ENCODE results near the genes NOP56 and C20orf141.

- PRO-cap, 6 experiments = no peak in any of the 6 experiments
- RAMPAGE, long total RNA, 2 experiments = no peak in any of the 2 experiments
- RRBS = no CpG with 5 or more reads among the region's 6 CpGs
Measured at GRCh38 chr20:1913074-1913800, 18.0 kb downstream of the SIRPA start.

GRCh38 chr20:1919972-1920706 lies 24.9 kb downstream of the SIRPA start:
- PRO-cap, 6 experiments = no peak in any of the 6 experiments
- RAMPAGE, long total RNA, 2 experiments = no peak in any of the 2 experiments
- RRBS = no CpG with 5 or more reads among the region's 10 CpGs

- PRO-cap, 6 experiments = no peak in any of the 6 experiments
- RAMPAGE, long total RNA, 2 experiments = no peak in any of the 2 experiments
- RRBS = no CpG with 5 or more reads among the region's 2 CpGs
Measured at GRCh38 chr20:1930903-1931271, 35.7 kb downstream of the SIRPA start.

DNA sequence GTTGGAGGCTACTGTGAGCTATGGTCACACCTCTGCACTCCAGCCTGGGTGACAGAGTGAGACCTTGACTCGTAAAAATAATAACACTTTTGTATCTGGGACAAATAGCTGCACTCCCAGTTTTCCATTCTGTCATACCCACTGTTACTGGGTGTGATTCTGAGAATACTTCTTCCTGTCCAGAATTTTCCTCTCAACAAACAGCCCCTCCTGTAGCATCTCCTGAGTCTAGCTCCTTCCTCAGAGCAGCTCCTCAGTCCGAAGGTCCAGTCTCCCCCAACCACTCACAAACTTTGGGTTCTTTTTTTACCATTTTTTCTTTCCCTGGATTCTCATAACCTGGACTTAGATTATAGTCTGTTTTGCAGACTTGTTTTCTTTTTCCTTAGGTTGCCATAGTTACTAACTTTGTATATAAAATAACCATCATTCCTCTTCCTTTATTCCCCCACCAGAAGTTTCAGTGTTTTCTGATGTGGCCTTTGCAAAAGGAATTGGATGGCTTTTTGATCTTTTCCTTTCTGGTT lies 12.8 kb downstream of the STK35 start:
- PRO-cap, 6 experiments = no peak in any of the 6 experiments
- RAMPAGE, long total RNA, 2 experiments = no peak in any of the 2 experiments
- RRBS = no CpG with 5 or more reads among the region's 2 CpGs

- PRO-cap, 6 experiments = no peak in any of the 6 experiments
- RAMPAGE, long total RNA, 2 experiments = no peak in any of the 2 experiments
- RRBS = no CpG with 5 or more reads among the region's 12 CpGs
Measured at GRCh38 chr20:2129429-2129949, 27.9 kb downstream of the STK35 start.

GRCh38 chr20:2140571-2141068 lies 39.0 kb downstream of the STK35 start:
- PRO-cap, 6 experiments = peak in 3 of 6 experiments; most common plus-strand start chr20:2140817 (in 2); most common minus-strand start chr20:2140685 (in 2)
- RAMPAGE, long total RNA, 2 experiments = no peak in any of the 2 experiments
- RRBS = no CpG with 5 or more reads among the region's 2 CpGs

GRCh38 chr20:2458494-2459418 lies 11.8 kb downstream of the SNRPB start:
- PRO-cap, 6 experiments = no peak in any of the 6 experiments
- RAMPAGE, long total RNA, 2 experiments = no peak in any of the 2 experiments
- RRBS = no CpG with 5 or more reads among the region's 7 CpGs

DNA sequence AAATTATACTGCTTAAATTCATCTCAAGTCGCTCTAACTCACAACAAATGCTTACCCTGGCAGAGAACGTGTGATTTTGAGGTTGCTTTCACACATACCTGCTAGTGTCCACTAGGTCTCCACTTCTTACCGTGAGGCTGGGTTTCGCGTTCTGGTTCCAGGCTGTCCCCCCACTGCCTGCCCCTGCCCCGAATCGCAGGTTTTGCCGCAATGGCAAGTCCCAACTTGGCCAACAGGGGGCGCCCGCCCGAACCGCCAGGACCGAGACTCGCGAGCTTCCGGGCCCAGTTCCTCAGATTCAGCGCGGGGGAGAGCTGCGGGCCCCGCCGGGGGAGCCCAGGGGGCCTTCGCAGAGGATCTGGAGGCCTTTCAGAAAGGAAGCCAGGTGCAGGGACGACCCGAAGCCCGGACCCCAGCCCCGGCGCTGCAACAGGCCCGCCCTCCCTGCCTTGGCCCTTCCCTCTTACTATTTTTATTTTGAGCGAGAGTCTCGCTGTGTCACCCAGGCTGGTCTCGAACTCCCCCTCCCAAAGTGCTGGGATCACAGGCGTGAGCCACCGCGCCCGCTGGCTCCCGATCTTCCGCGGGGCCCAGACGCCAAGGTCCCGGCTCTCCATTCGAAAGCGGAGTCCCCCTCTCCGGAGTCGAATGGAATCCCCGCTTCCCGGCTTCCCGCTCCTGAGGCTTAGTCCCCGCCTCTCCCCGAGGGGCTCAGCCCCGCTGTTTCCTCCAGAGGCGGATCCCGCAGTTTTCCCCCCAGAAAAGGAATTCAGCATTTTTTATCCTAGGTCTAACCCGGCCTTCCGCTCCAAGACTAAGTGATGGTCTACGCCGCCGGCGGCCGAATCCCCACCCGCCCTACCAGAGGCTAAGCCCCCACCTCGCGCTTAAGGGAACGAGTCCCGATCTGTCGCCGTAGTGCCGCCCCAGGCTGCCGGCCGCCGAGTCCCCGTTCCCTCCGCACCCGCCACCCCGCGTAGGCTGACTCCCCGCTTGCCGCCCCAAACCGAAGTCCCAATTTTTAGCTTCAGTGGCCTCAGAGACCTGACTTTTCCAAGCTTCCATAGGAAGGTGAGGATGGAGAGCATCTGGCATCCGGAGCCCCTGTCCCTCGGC lies 11.7 kb upstream of the TMC2 start:
- PRO-cap, 6 experiments = peak in 6 of 6 experiments; most common plus-strand start position 287 of the sequence (in 6); most common minus-strand start position 650 of the sequence (in 6)
- RAMPAGE, long total RNA, 2 experiments = no peak in any of the 2 experiments
- RRBS = 1% methylated on average over 21 of the region's 80 CpGs

GRCh38 chr20:2651635-2652757 lies at the start of gene NOP56:
Gene NOP56 (plus strand): TSS chr20:2652632.
- PRO-cap, 6 experiments = peak in 6 of 6 experiments; most common plus-strand start chr20:2652632 (in 6); most common minus-strand start chr20:2652432 (in 3)
- RAMPAGE, long total RNA, 2 experiments = start-site peak on the plus strand in 2 of 2 experiments, at chr20:2652573-2652637 at its widest, 111 to 226 reads per replicate
- RRBS = 2% methylated on average over 44 of the region's 105 CpGs

DNA sequence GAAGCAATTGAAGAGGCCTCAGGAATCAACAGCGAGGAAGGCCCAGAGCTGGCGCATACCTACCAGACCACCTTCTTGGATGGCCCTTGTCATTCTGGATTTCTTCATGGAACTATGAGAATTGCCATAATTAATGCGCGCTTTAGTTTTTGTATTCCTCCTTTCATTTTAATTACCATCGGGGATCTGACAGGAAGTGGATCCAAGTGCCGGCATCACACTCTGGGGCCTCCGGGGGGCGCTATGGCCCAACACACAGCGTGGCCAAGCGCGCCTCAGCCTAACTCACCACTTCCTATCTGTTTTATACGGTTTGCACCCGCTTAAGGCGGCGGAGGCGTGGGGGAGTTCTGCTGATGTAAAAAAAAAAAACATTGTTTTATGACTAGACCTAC lies 4.7 kb upstream of the EBF4 start:
- PRO-cap, 6 experiments = no peak in any of the 6 experiments
- RAMPAGE, long total RNA, 2 experiments = no peak in any of the 2 experiments
- RRBS = no CpG with 5 or more reads among the region's 16 CpGs

DNA sequence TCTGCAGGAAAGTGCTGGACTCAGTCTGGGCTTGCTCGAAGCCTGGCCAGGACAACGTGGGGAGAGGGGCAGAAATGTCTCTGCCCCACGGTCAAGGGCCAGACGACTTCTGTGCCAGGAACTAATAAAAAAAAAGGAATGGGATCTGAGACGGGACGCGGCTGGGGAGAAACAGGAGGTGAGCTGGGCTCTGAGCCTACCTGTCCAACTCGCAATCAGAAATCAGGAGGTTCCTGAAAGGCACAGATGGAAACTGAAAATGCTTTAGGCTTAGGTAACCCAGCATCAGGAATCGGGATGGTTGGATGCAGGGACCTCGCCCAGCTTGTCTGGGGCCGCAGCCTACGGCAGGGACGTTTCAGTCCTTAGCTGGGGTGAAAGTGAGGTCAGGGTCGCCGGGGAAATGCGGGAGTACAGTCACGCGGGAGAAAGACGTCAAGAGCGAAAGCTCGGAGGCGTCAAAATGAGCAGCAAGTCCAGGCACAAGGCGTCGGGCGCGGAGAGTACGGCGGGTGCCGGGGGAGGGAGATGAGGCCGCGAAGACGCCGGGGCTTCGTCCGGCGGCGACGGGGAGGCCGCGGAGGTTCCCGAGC lies 618 bp upstream of the EBF4 start:
- PRO-cap, 6 experiments = peak in 1 of 6 experiments; most common plus-strand start position 502 of the sequence (in 1)
- RAMPAGE, long total RNA, 2 experiments = no peak in any of the 2 experiments
- RRBS = 2% methylated on average over 18 of the region's 41 CpGs

DNA sequence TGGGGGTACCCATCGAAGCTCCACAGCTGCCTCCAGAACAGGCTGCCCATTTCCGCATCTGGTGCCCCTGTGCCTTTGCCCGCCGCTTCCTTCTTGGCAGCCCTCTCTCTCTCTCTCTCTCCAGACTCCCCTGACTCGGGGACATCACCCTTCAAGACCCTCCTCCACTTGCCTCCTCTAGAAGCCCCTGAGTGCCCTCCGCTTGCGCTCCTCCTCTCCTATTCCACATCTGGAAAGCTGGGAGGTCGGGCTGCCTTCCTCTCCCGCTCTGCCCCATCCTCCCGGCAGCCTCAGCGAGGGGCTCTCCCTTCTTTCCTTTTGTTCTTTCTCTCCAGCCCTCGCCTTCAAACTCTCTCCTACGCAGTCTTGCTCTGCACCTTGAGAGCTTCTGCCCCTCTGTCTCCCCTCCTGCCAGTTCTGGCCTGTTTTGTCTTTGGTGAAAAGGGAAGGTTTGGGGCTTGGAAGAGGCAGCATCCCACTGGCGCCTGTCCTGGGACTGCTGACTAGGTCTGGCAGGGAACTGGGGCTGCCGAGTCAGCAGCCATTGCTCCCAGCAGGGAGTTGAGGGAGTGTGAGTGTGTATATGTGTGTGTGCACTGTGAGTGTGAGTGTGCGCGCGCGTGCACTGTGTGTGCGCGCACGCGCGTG lies 799 bp downstream of the CPXM1 start:
- PRO-cap, 6 experiments = no peak in any of the 6 experiments
- RAMPAGE, long total RNA, 2 experiments = no peak in any of the 2 experiments
- RRBS = no CpG with 5 or more reads among the region's 24 CpGs

- PRO-cap, 6 experiments = peak in 1 of 6 experiments; most common plus-strand start chr20:2805097 (in 1)
- RAMPAGE, long total RNA, 2 experiments = no peak in any of the 2 experiments
- RRBS = 3% methylated on average over 13 of the region's 22 CpGs
Measured at GRCh38 chr20:2804888-2805266, 4.5 kb upstream of the CPXM1 start.

- PRO-cap, 6 experiments = no peak in any of the 6 experiments
- RAMPAGE, long total RNA, 2 experiments = no peak in any of the 2 experiments
- RRBS = 77% methylated on average over 2 of the region's 8 CpGs
Measured at GRCh38 chr20:2814546-2815170, at the start of gene C20orf141. Gene C20orf141 (plus strand): TSS chr20:2814987.

DNA sequence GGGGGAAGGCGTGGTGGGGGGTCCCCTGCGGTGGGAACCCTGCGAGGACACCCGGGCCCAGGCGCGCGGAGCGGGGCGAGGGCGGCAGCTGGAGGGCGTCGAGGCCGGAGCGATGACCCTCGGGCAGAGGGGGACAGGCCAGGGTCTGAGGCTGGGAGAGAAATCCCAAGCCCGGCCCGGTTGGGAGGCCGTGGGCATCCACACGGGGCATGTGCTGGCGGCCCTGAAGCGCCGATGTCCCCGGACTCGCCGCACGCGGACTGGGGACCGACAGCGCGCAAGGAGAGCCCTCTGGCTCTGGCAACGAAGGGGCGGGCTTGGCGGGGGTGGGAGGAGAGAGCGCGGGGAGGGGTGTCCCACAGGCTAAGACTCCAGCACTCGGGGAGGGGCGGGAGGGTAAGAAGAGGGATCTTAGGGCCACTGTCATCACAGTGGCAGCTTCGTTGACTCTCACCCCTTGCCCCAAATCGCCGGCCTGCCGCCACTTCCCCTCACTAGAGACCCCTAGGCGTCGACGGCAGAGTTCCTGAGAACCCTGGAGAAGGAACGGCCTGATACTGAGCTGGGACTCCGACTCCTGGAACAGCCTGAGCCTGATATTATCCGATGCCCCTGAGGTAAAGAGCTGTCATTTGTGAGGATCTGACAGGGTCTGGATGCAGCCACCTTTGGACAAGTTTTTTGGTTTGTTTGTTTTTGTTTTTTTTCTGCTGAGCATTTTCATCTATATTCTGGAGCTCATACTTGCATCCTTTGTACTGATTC lies 5.2 kb downstream of the TMEM239 start:
- PRO-cap, 6 experiments = peak in 3 of 6 experiments; most common minus-strand start position 299 of the sequence (in 2)
- RAMPAGE, long total RNA, 2 experiments = no peak in any of the 2 experiments
- RRBS = 5% methylated on average over 20 of the region's 47 CpGs

- PRO-cap, 6 experiments = no peak in any of the 6 experiments
- RAMPAGE, long total RNA, 2 experiments = no peak in any of the 2 experiments
- RRBS = no CpG with 5 or more reads among the region's 5 CpGs
Measured at GRCh38 chr20:3157247-3157882, 2.3 kb downstream of the FASTKD5 start.

DNA sequence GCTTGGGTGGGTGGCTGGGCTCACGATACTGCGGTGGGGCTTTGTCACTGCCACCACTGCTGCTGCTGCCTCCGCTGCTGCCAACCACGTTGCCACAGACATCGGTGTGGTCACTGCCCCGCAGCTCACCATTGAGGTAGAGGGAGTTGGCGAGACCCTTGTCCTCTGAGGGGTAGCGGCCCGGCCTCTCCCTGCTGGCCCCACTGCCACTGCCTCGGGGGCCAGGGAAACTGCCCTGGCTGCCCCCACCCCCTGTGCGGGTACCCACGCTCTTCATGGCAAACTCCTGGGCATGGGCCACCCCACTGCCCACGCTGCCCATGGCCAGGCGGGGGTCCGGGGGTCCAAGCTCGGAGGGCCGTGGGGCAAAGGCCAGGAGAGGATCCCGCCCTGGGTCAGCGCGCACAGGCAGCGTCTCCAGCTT lies 6.6 kb downstream of the LZTS3 start:
- PRO-cap, 6 experiments = no peak in any of the 6 experiments
- RAMPAGE, long total RNA, 2 experiments = no peak in any of the 2 experiments
- RRBS = no CpG with 5 or more reads among the region's 21 CpGs

DNA sequence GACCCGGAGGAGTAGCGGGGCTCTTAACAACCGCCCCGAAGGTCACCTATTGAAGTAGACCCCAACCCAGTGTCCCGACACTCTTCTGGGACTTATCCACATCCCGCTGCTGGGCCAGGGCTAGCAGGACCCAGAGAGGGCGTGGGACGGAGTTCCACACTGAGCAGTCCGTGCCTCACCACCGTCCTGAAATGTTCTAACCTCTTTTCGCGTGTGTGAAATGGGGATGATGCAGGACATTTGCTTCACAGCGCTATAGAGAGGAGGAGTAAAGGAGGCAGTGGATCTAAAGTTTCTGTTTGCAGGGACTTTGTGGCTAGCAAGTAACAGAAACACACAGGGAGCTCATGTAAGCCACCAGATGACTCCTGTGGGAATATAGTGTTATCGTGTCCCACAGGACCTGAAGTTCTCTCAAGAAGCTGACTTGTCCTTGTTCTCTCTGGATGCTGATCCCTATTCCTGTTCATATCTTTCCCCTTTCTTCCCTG lies 626 bp downstream of the ITPA start:
- PRO-cap, 6 experiments = no peak in any of the 6 experiments
- RAMPAGE, long total RNA, 2 experiments = no peak in any of the 2 experiments
- RRBS = under 1% methylated on average over 1 of the region's 14 CpGs

GRCh38 chr20:3314935-3315591 lies 76.1 kb upstream of the SLC4A11 start:
- PRO-cap, 6 experiments = no peak in any of the 6 experiments
- RAMPAGE, long total RNA, 2 experiments = no peak in any of the 2 experiments
- RRBS = no CpG with 5 or more reads among the region's 2 CpGs

DNA sequence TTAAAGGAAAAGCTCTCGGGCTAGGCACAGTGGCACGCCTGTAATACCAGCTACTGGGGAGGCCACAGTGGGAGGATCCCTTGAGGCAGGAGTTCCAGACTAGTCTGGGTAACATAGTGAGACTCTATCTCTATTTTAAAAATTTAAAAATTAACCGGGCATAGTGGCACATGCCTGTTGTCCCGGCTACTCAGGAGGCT lies 5.7 kb upstream of the DNAAF9 start:
- PRO-cap, 6 experiments = no peak in any of the 6 experiments
- RAMPAGE, long total RNA, 2 experiments = no peak in any of the 2 experiments
- RRBS = no CpG with 5 or more reads among the region's 4 CpGs